Kidney epithelial cell (primary cell): ENCODE measurements around the gene CALB2.

GRCh38 chr16:70745622-70746083 lies 55.3 kb downstream of the VAC14 start:
- RAMPAGE, long total RNA: no peak
- RRBS: 75% methylated on average over 2 of the region's 6 CpGs

DNA sequence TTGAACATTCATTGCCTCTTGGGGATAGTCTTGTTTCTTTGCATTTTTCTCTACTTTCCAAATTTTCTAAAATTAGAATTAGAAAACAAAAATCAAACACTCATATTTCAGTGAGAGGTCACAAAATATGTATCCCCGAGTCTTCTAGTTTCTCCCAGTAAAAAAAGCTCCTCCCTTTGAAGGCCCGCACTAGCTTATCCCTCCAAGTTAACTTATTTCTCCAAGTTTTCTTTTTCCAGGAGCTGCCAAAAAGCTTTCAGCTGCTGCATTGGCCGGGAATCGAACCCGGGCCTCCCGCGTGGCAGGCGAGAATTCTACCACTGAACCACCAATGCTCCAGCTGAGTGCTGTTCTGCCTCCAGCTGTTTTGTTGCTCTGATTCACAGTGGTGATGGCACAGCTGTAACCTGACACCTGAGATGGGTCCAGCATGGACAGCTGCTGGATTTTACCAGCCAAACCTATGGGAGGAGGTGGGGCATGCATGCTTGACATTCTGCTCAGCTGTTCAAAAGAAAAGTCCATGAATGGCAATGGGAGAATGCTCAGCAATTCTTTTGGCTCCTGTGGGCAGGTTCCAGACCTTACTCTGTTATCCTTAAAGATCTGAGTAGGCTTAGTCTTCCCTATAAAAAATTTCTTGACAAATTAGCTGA lies 22.1 kb downstream of the VAC14 start:
- RAMPAGE, long total RNA: no peak
- RRBS: no CpG with 5 or more reads among the region's 8 CpGs

- RAMPAGE, long total RNA: no peak
- RRBS: 1% methylated on average over 31 of the region's 48 CpGs
Measured at GRCh38 chr16:71358452-71358925, at the start of gene CALB2. CALB2 (plus strand) TSS chr16:71358723.

DNA sequence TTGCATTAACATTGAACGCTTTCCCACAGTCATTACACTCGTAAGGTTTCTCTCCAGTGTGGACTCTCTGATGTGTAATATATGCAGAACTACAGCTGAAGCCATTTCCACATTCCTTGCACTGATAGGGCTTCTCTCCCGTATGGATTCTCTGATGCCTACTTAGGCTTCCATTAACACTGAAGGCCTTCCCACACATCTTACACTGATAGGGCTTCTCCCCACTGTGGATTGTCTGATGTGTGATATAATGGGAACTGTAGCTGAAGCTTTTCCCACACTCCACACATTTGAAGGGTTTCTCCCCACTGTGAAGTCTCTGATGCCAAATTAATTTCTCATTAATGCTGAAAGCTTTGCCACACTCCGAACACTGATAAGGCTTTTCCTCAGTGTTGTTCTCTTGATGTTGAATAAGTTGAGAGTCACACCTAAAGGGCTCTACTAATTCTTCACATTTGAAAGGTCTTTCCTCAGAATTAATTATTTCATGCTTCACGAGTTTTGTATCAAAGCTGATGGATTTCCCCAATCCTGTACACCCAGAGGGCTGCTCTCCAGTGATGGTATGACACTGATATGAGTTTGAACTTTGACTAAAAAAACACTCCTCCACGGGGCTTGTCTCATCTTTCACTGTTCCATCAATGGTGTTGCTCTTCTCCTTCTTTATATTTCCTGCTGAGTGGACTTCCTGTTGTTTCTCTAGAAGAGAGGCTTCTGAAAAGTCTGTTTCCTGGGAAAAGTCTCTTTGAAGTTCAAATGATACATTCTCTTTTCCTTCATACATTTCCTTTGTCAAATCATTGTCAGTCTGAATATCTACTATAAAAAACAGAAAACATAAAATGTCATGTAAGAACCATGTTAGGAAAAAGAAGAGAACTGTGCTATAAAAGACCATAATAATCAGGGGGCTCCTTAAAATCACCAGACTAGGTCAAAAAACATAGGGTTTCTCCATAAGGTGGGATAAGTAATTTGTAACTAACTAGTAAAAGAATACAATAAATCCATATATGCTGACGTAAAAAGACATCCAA lies 7.5 kb upstream of the TLE7 start:
- RAMPAGE, long total RNA: no peak
- RRBS: no CpG with 5 or more reads among the region's 7 CpGs

- RAMPAGE, long total RNA: no peak
Measured at GRCh38 chr16:71481872-71482224, 7.3 kb downstream of the ZNF19 start.

- RAMPAGE, long total RNA: no peak
- RRBS: no CpG with 5 or more reads among the region's 10 CpGs
Measured at GRCh38 chr16:71570269-71571080, 6.4 kb downstream of the TAT start.

DNA sequence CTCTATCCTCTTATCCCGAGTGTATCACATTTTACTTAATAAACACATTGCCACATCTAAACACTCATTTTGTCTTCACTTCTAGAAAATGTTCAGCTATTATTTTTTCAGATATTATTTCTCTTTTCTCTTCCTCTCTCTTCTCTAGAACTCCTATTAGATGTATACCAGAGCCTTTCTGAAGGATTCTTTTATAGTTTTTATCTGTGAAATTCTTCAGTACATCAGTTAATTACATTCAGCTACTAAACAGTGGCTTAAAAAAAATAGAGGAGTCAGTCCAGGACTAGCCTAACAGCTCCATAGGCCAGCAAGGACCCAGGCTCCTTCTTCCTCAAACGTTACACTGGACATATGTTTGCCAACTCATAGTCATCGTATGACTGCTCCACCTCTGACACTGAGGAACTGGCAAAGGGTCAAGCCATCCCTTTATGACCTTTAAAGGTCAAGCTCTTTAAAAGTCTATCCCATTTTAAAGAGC lies 36.8 kb downstream of the PHLPP2 start:
- RAMPAGE, long total RNA: no peak
- RRBS: no CpG with 5 or more reads among the region's 3 CpGs

GRCh38 chr16:71929062-71929909 lies 34.0 kb downstream of the IST1 start:
- RAMPAGE, long total RNA: no peak
- RRBS: no CpG with 5 or more reads among the region's 6 CpGs

GRCh38 chr16:71938402-71939013 lies 43.2 kb downstream of the IST1 start:
- RAMPAGE, long total RNA: no peak
- RRBS: no CpG with 5 or more reads among the region's 4 CpGs

GRCh38 chr16:72016190-72016794 lies 7.7 kb downstream of the DHODH start:
- RAMPAGE, long total RNA: no peak
- RRBS: no CpG with 5 or more reads among the region's 3 CpGs

- RAMPAGE, long total RNA: no peak
- RRBS: no CpG with 5 or more reads among the region's 7 CpGs
Measured at GRCh38 chr16:72125241-72125620, 31.6 kb downstream of the DHX38 start.

- RAMPAGE, long total RNA: start-site peak on the minus strand at chr16:72664964-72665016, 13 and 45 reads in 2 replicates; start-site peak on the plus strand at chr16:72665118-72665158, 8 and 43 reads in 2 replicates
- RRBS: 2% methylated on average over 12 of the region's 73 CpGs
Measured at GRCh38 chr16:72664274-72665460, 383.3 kb downstream of the ZFHX3 start.

DNA sequence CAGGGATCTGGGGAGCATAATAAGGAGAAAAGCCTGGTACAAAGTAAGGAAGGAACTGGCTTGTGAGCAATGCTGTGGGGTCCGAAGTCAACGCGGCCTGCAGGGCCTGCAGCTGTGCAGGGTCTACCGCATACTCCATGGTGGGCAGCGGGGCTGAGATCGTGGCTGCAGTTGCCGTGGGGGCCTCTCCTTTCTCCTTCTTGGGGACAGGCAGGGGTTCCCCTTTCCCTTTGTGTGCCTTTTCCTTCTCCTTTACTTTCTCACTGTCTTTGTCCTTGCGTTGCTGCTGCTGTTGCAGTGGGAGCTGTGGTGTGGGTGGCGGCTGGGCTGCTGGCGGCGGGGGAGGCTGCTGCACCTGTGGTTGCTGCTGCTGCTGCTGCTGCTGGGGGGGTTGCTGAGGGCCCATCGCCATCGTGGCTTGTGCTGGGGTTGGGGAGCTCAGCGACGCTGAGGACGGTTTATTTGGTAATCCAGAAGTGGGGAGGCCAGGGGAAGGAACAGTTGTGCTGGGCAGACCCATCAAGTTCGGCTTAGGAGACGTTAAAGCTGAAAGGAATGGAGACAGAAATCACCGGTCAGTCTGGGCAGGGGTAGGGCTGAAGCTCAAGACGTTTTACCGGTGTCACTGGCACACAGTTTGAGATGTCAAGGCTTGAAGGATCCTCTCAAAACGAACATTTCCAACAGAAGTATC lies 259.5 kb downstream of the ZFHX3 start:
- RAMPAGE, long total RNA: no peak
- RRBS: 93% methylated on average over 2 of the region's 22 CpGs

DNA sequence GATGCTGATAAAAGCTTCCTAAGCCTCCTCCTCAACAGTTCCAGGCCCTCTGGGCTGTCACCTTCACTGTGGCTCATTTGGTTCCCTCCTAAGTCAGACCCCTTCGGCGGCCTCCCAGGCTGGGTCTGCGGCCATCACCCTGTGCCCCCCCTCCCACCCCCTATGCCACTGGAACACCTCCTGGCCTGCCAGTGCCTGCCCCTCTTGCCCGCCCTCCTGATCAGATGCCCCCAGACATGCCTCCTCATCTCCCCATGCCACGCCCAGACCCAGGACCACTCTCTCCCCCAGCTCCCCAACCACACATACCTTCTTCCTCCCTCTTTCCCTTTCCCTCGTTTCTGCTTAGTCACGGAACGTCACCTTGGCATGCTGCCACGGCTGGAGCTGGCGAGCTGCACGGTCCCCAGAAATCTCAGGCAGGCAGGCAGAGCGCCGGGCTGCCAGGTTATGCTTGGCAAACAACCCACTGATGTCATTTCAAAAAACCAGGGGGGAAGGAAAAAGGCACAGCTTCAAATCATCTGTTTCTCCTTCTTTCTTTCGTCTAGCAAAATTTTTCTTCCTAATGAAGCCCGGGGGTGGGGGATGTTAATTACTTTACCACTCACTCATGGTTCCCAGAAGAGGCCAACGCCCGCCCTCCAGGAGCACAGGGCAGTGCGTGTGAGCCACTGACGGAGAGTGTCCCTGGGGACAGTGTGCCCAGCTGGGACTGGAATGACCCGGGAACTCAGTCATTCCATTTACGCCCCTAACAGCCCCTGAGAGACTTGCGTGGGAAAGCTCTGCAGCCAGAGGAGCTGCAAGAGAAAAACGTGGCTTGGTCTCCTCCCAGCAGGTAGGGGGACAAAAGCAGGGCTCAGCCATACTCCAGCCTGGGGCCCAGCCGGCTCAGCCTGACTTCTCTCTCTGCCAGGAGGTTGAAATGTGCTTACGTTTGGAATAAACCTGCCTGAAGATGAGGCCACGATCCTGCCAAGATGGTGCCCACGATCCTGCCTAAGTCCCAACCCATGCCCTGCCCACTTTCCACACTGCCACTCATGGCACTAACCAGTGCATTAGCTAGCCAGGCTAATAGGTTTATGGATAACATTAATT lies 199.1 kb downstream of the ZFHX3 start:
- RAMPAGE, long total RNA: no peak
- RRBS: no CpG with 5 or more reads among the region's 27 CpGs

DNA sequence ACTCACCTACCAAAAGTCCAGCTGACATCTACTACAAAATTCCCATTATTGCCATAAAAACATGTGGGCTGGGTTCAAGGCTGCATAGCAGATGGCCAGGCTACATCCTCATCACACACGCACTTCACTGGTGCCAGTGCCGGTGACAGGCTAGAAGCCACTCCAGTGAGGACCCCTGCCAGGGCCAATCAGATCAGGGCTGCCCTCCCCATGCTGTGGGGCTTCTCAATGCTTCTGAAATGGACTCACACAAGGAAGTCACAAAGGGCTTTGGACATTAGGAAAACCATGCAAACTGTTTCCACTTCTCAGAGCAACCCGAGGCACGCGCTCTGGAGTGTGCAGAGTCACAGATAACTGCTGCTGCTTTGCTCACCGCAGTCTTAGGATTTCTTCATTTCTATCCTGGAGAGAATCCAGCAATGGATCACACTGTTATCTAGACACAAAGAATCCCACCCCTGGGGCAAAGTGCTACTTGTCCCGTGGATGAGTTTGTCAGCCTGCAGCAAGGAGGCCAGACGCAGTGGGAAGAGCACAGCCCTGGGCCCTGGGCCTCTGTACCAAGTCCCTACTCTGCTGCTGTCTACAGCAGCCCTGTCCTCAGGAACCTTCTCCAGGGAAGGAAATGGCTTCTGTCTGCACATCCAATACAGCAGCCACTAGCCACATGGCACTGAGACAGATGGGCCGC lies 169.6 kb downstream of the ZFHX3 start:
- RAMPAGE, long total RNA: no peak
- RRBS: no CpG with 5 or more reads among the region's 9 CpGs

GRCh38 chr16:72967852-72968390 lies 80.0 kb downstream of the ZFHX3 start:
- RAMPAGE, long total RNA: no peak
- RRBS: no CpG with 5 or more reads among the region's 9 CpGs

GRCh38 chr16:72989390-72990858 lies 58.0 kb downstream of the ZFHX3 start:
- RAMPAGE, long total RNA: no peak
- RRBS: no CpG with 5 or more reads among the region's 31 CpGs

DNA sequence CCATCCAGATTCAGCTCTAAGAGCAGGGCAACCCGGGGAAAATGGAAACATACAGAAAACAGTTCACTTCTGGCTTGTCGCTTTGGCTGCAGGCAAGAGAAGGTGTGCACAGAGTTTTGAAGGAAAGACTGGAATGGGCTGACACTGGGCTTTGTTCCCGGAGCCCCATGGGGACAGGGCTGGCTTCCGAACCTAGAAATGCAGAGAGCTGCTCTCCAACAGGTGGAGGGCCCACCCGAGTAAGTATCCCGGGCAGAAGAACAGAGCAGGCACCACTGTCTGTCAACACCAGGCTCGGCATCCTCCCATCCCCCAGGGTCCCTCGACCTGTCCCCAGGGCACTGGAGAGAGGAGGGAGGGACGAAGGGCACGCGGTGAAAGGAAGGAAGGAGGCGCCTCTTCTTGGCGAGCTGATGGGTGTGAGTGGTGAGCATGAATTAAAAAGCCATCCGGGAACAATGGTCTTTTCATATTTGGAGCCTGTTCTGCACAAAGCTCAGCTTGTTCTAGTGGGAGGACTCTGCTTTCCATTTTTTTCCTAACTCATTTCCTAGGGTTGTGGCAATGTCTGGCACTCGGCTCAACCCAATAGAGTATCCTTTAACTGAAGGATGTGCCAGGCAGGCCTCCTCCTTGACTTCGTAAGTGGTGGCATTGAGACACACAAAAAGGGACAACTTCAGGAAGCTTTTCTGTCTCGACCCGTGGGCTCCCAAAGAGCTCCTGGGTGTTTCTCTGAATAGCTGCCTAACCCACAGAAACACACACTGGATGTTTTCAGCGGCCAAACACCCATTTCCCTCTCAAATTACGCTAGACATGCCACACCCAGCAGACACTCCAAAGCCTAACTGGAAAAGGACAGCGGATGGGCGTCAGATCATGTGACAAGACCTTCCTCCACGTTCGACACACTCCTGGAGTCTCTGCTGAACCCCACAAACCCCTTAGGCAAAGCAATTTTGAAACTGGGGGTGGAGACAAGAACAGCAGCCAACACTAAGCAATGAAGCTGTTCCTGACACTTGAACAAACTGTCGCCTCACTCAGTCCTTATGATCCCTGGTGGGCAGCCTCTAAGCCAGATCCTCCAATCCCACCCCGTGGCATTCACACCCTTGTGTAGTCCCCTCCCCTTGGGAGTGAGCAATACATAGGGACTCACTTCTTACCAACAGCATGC lies 47.6 kb downstream of the ZFHX3 start:
- RAMPAGE, long total RNA: no peak
- RRBS: 63% methylated on average over 4 of the region's 26 CpGs

DNA sequence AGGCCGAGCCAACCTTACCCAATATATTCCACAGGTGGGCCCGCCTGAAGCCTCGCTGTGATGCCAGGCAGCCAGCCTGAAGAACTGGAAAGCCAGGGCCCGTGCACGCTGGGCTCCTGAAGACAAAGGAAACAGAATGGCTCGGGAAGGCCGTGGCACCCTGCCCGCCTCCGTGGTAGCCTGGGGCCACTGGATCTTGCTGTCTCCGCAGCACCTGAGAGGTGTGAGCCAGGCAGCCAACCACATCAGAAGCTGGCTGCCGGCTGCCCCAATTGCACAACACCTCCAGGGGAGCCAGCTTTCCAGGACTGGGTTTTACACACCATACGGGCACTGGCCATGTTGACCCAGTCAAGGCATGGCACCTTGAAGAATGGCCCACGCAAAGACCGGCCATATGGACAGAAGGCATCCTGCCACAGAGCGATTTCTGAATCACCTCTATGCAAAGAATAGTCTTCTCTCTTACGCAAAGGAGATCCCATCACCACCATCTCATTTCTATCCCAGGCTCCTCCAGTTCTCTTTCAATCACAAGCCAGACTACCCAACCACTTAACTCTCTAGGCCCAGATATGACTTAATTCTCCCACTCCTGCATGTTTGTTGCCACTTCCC lies 32.2 kb downstream of the ZFHX3 start:
- RAMPAGE, long total RNA: no peak
- RRBS: no CpG with 5 or more reads among the region's 16 CpGs

DNA sequence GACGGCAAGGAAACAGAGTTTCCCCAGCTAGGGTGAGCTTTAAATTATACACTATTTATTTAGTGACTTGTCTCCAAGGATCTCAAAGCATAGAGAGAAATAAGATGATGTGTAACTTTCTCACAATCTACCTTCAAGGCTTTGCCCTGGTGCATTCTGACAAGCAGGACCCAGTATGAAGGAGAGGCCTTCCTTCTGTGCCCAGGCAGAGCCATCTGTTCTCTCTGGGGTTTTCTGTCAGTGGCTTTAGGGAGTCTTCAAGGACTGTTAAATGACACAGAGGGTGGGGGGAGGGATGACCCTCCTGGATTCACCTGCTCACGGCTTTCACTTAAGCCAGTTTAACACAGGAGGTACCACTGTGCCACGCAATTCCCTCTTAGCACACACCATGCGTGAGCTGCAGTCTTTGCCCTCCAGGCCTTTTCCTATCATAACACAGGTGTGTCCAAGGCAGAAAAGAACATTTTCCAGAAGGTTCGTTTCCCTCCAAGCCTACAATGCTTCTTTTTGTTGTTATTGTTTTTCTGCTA lies 1.2 kb downstream of the ZFHX3 start:
- RAMPAGE, long total RNA: no peak
- RRBS: no CpG with 5 or more reads among the region's 5 CpGs